Parotid gland (tissue), 1 donor: ENCODE measurements around a stretch of chr10.

DNA sequence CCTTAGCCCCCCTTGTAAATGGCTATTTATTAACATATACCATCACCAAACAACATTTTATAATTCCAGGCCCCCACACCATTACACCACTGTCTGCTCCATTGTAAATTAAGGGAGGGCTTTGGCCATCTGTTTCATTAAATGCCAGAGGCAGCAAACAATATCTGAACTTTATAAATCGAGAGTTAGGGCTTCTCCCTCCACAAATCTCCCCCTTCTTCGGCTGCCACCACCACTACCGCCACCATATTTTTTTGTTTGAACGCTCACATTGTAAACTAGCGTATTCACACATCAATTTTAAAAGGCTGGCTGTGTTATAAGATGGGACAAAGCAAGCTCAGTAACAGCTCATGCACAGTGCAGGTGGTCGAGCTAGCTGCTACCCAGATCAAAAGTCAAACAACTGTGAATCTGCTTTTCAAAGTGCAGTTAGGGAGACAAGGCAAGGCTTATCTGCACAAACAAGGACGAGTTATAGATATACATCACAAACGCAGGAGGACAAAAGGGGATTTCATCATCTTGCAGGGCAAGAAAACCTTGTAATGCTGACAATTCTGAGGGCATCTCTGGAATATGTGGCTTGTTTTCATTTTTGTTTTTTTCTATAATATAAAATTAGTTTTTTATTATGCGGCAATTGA, 231.5 kb downstream of the VTI1A start:
- PRO-cap: no peak

GRCh38 chr10:112752082-112752725, 197.8 kb upstream of the TCF7L2 start:
- PRO-cap: no peak

DNA sequence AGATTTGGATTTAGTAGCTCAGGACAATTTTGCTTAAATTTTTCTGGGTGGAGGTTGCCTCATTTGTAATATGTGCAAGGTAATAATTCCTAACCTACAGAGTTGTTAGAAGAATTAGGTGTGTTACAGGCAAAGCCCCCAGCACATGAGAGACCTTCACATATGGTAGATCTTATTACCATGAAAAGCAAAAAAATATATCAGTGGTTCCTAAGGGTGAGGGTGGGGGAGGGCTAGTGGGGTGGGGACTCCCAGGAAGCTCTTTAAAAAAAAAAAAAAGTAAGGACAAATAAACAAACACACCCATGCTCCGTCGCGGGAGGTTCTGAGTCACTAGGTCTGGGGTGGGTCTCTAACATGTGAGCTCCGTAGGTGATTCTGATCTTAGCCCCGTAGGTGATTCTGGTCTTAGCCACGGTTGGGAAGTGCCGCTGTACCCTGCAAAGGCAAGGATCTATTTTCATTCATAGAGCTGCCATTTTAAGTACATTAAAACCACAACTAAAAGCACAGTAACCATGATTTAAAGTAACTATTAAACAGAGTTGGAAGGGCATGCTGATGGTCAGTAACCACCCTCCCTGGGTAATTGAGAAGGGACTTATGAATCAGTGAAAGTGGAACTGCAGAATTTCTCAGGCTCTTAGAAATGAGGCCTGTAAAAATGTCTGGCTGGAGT, 34.5 kb upstream of the TCF7L2 start:
- PRO-cap: no peak

DNA sequence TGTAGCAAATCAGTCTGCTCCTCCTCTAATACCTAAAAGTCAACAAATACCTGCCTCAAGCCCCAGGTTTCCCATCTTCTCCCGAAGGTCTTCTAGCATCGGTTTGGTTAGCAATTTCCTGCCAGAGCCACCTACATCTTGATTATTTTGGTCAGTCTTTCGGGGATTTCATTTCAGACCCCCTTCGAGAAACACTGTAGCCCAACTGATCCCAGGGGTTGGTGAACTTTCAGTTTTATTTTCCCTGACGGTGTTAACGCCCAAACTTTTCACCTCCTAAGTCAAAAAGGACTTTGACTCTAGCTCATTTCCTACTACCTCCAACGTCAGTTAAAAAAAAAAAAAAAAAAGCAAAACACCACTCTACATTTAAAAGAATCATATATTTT, 999 bp upstream of the TCF7L2 start:
- PRO-cap: unidirectional peak, minus-strand start at position 210 of the sequence

DNA sequence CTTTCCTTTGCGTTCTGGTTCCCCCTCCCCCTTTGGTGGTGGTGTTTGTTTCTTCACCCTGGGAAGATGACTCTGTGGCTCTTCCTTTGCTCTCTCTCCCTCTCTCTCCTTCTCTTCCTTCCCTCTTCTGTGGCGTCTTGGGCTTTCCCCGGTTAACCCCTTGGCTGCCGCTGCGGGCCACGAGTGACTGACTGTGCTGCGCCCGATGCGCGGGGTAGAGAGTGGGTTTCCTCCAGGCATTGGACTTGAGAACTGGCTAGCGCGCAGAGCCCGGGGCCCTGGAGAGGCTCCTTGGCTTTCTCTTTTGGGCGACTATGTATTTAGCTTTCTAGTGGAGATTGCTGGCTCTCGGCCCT, 1.8 kb downstream of the TCF7L2 start:
- PRO-cap: no peak

- PRO-cap: no peak
Measured at GRCh38 chr10:113020483-113021222, 70.6 kb downstream of the TCF7L2 start.

GRCh38 chr10:113057677-113059135, 108.2 kb downstream of the TCF7L2 start:
- PRO-cap: no peak

DNA sequence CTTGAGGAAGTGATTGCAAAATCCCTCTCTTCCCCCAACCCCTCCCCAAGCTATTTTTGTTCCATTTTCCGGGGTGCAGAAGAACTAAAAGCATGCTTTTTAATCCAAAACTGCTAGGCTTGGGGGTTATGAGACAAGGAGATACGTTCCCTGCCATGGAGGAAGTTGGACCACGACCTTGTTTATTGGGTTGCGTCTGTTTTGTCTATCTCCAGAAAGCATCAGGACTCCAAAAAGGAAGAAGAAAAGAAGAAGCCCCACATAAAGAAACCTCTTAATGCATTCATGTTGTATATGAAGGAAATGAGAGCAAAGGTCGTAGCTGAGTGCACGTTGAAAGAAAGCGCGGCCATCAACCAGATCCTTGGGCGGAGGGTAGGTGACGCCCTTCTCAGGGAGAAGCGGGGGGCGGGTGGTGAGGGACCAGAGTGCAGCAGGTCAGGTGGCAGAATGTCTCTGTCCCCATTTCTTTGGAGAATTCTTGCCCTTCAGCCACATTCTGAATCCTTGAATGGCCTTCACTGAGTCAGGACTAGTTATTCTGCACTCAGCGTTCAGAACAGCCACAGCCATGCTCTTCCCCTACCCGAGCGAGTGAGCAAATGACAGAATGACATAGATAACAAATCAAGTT, 201.6 kb downstream of the TCF7L2 start:
- PRO-cap: no peak

GRCh38 chr10:113166449-113167031, 216.5 kb downstream of the TCF7L2 start:
- PRO-cap: no peak

DNA sequence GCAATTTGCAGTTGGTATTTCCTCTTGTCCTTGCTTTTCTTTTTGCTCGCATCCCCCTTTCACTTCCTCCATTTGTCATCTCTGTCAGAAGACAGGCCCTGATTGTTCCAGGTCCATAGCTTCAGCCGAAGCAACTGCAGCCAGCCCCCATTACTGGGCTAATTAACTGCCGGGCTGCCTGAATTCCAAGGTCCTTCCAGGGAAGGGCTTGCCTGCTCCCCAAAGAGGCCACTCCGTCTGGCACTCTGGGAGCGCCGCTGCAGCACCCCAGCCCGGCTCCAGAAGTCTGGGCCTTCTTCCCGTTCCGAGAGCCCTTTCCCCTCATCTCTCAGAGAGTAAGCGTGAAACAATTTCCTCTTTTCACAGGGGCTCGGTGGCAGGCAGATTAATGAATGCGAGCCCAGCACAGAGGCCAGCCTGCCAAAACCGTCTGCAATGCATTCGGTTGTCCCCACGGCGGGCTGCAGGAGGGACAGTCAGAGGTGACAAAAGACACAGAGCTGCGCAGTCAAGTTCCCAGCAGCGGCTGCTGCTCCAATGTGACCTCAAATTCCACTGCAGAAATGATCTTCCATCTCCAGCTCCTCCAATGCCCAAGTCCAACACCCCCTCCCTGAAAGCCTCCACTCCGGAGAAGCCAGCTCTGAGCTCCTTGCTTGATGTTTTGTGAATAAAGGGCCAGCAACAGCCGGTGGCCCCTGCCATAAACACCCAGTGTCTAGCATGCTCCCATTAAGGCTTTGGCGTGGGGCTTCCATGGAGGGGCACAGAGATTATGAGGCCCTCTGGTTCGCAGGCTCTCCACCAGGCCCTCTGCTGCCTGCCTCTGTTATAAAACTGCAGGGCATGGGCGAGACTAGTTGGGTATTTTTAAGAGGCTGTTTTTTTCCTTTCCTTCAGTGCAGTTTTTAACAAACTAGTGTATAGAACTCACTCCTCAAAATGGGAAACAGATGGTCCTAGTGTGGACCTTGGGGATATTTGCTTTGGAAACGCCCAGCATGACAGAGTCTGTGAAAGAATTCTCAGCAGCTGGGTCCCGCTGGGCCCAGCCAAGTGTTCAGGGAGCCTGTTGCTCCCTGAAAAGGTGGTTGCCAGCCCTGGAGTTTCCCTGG, 279.2 kb upstream of the HABP2 start:
- PRO-cap: no peak

GRCh38 chr10:113630787-113631393, 33.0 kb downstream of the NRAP start:
- PRO-cap: no peak

GRCh38 chr10:113709082-113709465, 29.4 kb downstream of the CASP7 start:
- PRO-cap: no peak

DNA sequence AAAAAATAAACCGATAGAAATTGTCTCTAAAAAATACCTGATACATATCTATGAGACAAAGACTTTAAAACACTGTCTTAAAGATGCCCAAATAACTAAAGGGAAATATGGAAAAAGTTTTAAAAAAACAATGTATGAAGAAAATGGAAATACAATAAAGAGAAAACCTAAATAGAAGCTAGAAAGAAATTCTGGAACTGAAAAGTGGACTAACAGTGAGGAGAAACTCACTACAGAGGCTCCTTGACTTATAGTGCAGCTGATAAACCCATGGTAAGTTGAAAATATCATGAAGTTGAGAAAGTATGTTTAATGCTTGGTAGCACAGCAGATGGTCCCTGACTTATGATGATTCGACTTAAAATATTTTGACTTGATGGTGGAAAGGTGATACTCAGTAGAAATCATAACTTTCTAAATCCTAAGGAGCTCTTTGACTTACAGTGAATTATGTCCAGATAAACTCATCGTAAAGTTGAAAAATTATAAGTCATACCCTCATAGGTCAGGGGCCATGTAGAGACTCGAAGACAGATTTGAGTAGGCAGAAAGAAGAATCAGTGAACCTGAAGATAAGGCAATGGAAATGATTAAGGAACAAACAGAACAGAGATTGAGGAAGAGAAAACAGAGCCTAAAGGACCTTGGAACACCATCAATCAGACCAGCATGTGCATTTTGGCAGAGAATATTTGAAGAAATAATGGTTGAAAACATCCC, 6.3 kb downstream of the NHLRC2 start:
- PRO-cap: no peak

- PRO-cap: no peak
Measured at GRCh38 chr10:114001624-114001898, 42.1 kb upstream of the ADRB1 start.

- PRO-cap: no peak
Measured at GRCh38 chr10:114044406-114045024, 849 bp downstream of the ADRB1 start.

DNA sequence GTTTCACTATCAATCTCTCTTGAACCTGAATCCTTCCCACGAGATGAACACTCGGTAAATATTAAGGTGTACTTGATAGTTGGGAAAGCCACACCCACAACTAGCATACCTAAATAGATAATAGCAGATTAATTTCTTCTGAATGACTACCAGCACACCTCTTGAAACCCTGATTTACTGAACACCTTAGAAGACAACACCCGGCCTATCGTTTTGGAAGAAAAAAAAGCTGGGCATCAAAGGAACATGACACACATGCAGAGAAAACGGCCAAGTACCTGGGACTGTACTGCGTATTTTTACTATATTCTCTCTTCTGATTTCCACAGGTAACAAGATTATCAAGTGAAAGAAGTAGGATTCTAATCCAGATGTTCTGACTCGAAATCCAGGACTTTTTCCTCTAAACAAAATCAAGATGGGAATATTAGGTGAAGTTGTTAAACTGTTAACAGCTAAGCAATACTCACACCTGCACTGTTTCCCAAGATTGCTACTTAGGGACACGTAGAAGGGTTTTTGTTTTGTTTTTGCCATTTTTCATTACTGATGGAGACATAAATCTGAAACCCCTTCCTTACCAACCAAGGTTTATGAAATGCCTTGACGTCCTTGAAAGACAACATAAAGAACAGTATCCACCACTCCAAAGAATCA, 1.0 kb downstream of the CCDC186 start:
- PRO-cap: no peak

DNA sequence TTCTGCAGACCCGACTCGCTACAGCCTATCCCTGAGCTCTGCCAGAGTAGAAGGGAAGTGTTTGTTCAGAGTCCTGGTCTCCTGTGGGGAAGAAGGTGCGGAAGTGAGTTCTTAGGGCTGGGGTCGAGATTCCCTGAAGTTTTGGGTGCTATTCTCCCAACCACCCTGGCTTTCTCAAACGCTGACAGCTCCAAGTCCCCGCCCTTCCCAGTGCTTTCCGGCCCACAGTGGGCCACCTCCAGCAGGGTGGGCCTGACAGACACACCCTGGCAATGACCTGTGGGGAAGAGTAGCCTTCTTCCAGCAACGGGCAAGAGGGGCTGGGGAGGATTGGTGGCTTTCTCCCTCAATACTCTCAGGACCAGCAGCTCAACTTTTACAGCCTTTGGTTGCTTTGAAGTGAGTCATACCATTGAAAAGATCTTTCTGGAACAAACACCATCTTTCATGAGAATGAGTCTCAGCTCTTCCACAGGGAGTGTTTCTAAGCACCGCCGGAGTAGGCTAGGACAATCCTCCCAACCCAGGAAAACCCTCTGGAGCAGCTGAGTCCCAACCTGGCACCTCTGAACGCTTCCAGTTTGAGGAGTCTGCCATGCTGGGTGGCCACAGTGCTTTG, 23.2 kb upstream of the AFAP1L2 start:
- PRO-cap: bidirectional peak, plus-strand start at position 487 of the sequence, minus-strand start at position 357 of the sequence

- PRO-cap: no peak
Measured at GRCh38 chr10:114504953-114505753, 100.9 kb upstream of the AFAP1L2 start.

- PRO-cap: no peak
Measured at GRCh38 chr10:114532230-114532709, 125.8 kb downstream of the ABLIM1 start.

- PRO-cap: no peak
Measured at GRCh38 chr10:114559657-114559977, 98.5 kb downstream of the ABLIM1 start.